Aortic smooth muscle cell (primary cell): ENCODE data around the genes MANEA and FBXL4.

DNA sequence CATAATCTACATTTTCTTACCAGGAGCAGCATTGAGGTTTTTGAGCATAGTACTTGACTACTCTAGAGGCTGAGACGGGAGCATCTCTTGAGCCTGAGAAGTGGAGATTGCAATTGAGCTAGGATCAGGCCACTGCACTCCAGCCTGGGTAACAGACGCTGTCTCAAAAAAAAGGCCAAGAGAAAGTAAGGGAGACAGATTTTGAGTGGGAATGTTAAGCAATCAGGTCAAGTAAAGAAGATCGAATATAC is 4.3 kb downstream of the PNRC1 start:
- RRBS = no CpG with 5 or more reads among the region's 3 CpGs

DNA sequence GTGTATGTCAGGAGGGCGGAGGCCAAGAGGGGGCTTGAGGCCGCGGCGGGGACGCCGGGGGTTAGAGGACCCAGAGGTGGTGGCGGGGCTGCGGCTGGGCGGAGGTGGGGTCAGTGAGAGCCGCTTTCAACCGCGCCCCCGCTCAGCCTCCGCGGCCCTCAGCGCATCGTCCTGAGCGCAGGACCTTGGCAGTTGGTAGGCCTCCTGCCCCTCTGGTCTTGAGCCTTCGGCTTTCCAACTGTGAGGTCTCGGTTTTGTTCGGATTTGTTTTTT is 291 bp upstream of the SRSF12 start:
- RRBS = 6% methylated on average over 5 of the region's 21 CpGs

- RRBS = no CpG with 5 or more reads among the region's 5 CpGs
Observed at GRCh38 chr6:89160370-89161248, 14.8 kb downstream of the PM20D2 start.

- RRBS = no CpG with 5 or more reads among the region's 3 CpGs
Observed at GRCh38 chr6:89409380-89409819, 2.7 kb downstream of the RRAGD start.

GRCh38 chr6:89542109-89542509 is 96.4 kb downstream of the LYRM2 start:
- RRBS = no CpG with 5 or more reads among the region's 6 CpGs

DNA sequence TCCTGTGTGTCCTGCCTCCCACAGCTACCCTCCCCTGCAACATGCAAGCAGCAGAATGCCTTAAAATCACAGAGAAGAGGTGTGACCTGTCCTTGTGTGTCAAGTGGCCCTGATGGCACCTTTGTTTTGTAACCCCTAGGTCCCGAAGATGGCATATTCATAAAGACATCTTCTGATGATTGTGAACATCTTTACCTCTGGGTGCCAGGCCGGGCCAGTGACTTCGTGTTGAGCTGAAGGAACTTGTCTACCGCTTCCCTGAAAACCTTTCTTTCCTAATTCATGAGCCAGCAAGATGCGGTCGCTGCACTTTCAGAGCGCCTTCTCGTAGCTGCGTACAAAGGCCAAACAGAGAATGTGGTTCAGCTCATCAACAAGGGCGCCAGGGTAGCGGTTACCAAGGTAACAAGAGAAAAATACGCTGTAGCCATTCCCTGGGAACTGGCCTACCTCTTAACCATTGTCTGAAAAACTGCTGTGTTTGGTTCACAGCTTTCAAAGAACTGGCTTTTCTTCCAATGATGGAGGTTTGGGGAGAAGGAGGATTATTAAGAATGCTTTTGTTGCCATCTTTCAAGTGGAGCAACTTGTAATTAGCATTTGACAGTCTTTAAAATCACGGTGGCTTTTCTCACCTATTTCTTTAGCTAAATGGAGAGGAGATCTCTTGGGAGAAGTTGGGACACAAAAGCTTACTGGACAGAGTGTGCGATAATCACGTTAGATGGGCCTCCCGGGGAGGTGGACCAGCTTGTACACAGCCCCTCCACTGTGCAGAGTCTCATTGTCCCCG is 71.7 kb downstream of the LYRM2 start:
- RRBS = no CpG with 5 or more reads among the region's 17 CpGs

GRCh38 chr6:90072806-90073424 is 178.6 kb downstream of the GJA10 start:
- RRBS = no CpG with 5 or more reads among the region's 11 CpGs

DNA sequence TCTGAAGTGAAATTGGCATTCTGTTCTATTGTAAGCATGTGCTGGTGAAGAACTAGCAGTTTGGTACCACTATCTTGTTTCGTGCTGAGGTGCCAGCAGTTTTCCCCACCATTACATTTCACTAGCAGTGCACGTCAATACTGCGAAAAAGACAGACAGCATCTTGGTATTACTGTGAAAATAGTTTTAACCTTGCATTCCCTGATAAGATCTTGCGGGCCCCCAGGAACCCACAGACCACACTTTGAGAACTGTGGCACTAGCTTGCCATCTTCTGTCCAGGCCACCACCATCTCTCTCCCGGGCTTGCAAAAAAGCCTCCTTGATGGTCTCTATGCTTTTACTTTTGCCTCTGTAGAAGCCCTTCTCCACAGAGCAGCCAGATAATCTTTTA is 185.7 kb downstream of the BACH2 start:
- RRBS = no CpG with 5 or more reads among the region's 5 CpGs

DNA sequence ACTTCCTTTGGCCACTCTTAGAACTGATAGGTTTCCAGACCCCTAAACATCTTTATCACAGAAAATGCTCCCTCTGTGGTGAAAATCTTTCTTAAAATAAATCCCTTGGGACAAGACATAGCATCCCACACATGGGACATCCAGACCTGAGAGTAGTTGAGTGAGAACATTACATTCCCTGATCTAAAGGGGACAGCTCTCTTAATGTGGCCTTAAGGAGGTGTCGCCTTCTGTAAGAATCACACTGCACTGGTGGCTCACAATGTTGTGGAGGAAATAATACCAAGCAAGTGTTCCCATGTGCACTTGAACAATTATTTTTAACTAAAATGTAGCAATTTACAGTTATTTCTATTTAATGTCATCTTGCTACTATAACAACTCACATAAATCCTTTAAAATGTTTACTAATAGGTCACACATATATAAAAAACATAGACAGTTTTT is 15.7 kb downstream of the BACH2 start:
- RRBS = no CpG with 5 or more reads among the region's 1 CpG

DNA sequence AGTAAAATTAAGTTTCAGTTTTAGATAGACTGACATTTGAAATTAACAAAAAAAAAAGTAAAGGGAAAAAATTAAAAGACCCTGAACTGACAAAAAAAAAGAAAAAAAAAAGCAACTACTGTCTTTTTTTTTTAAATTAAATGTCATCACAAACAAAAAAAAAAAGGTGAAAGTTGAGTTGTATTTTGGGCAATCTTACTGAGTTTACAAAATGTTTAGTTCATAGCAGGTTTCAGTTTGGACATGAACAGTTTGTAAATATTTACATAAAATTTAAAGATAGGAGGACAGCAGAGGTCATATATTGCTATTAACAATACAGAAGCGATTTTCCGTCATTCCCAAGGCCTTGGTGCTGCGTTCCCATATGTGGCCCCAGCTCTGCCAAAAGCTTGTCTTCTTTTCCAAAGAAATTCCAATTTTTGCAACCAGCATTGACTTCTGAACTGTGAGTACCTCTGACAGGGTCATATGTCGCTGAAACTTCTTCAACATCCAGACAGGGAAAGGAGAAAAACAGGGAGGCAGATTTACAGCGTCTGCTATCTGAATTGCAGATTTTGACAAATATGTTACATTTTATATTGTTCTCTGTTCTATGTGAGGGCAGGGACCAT is 5.1 kb downstream of the BACH2 start:
- RRBS = no CpG with 5 or more reads among the region's 5 CpGs

- RRBS = 2% methylated on average over 36 of the region's 100 CpGs
Observed at GRCh38 chr6:90295828-90296614, 622 bp downstream of the BACH2 start.

DNA sequence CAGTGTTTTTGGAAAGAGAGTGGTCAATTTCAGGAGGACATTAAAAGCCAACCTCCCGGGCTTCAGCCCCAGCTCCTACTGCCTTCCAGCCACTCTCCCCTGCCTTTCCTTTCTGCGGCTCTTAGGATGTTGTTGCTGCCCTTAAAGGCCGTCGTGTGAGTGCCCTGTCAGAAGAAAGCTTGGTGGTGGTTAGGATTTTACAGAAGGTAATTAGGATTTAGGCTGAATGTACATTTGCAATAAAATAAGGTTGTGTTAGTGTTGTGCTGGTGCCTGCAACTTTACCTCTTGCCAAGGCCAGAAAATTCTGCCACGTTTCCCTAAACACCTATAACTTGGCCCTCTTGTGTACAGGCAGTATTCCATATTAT is 873 bp upstream of the BACH2 start:
- RRBS = no CpG with 5 or more reads among the region's 5 CpGs

DNA sequence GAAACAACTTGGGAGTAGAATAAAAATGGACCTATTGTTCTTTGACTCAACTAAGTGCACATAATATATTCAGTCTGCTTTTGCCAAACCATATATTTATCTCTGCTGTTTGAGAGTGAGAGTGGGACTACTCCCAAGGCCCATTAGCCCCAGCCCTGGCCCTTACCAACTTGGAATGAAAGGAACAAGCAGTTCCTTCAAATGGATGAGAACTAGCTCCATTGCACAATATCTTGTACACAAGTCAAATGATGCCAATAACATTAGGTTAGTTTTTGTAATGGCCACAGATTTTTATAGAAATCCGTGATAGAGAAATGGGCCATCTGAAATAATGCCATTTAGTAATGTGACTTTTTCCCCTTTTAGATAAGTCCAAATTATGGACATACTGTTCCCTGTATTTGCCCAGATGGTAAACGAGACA is 117.0 kb downstream of the MAP3K7 start:
- RRBS = no CpG with 5 or more reads among the region's 2 CpGs

DNA sequence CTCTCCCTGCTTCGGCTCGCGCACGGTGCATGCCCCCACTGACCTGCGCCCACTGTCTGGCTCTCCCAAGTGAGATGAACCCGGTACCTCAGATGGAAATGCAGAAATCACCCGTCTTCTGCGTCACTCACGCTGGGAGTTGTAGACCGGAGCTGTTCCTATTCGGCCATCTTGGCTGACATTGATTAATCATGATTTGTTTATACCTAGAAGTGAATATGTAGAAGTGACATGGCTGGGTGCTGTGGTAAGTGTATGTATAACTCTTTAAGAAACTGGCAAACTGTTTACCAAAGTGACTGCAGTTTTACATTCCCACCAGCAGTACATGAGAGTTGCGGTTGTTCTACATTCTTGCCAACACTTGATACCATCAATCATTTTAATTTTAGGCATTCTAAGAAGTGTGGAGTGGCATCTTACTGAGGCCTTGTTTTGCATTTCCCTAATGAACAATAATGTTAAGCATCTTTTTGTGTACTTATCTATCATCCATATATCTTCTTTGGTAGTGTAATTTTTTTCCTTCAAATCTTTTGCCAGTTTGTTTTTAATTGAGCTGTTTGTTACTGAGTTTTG is 466.2 kb upstream of the MAP3K7 start:
- RRBS = no CpG with 5 or more reads among the region's 12 CpGs

GRCh38 chr6:93416488-93417037 is 2.8 kb downstream of the EPHA7 start:
- RRBS = 2% methylated on average over 18 of the region's 49 CpGs

DNA sequence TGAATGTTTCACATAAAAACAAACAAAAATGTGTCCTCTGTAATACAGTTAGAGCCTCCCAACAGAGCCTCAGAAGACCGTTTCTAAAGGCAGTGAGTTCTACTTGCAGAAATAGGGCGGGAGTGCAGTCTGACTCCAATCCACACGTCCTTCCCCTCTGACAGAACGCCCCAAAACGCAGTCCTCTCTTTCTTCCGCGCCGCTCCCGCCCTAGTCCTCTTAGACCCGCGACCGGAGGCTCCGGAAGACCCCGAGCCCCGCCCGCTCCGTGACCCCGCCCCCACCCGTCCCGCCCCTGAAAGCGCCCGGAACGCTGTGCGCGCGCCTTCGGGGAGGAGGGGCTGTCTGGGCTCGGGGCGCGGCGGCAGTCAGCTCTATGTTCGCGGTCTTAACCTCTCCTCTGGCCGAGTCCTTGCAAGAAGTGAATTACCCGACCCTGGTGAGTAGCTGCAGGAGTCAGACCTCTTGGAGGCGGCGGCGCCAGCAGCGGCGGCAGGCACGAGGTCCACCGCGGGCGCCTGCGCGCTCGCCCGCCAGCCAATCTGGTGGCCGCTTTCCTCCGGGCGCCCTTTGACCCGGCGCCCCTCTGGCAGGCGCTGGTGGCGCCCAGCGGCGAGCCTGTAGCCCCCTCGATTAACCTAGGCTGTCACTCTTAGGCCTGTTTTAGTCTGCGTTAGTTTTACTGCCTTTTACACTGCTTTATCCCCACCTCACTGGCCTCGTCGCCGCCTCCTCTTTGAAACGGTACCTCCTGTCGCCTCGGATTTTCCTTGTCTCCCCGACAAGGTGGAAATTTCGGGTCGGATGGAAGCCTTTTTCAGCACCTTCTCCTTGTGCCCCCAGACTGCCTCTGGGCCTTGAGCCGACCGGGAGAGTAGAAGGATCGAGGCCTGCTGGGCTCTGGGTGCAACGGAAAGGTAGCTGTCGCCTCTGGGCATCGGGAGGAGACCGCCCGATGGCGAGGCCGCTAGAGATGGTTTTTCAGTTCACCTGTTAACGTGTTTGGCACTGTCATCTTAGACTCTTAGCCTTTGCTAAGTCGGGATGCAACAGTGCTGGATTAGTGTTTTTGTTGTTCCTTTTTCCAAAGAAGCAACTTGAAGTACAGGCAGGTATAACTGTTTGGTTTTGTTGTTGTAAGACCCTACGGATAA is at the start of gene MANEA:
Gene MANEA, plus strand, starts transcription at position 336 of the 1,154 bp plus-strand sequence.
- RRBS = no CpG with 5 or more reads among the region's 81 CpGs

DNA sequence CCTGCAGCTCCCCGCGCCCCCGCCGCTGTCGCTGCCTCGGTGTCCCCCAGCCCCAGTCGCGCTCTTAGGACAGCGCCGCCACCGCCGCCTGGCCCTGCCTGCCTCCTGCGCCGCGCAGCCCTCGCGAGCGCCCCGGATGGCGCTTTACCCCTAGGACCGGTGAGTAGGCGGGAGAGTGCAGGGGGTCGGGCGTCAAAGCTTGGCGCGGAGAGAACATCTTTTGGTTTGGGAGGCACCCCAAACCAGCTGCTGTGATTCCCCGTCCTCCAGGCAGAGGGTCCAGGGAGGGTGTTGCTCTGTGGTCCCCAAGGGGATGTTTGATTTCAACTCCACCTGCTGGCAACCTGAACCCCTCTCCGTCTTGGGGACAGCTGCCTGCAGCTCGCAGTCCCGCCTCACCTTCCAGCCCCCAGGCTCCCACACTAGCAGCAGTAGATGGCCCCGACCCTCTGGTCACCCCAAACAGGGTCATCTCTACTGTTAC is 322 bp downstream of the FUT9 start:
- RRBS = no CpG with 5 or more reads among the region's 31 CpGs

GRCh38 chr6:96693438-96694502 is 130.8 kb downstream of the FHL5 start:
- RRBS = 3% methylated on average over 4 of the region's 10 CpGs

GRCh38 chr6:98947304-98948397 is at the start of gene FBXL4:
TSS of gene FBXL4 (minus strand) at chr6:98947946.
- RRBS = 1% methylated on average over 35 of the region's 97 CpGs

GRCh38 chr6:99348695-99349054 is 799 bp downstream of the FAXC start:
- RRBS = no CpG with 5 or more reads among the region's 8 CpGs